ENCODE measurements around a stretch of chr9.

- PRO-cap, 6 experiments, result no peak in any of the 6 experiments
- RAMPAGE, long total RNA, 2 experiments, result no peak in any of the 2 experiments
- RRBS, result no CpG with 5 or more reads among the region's 4 CpGs
Observed at GRCh38 chr9:137673829-137674125, 55.0 kb downstream of the EHMT1 start.

GRCh38 chr9:137715263-137715869 is 96.6 kb downstream of the EHMT1 start:
- PRO-cap, 6 experiments, result no peak in any of the 6 experiments
- RAMPAGE, long total RNA, 2 experiments, result no peak in any of the 2 experiments
- RRBS, result no CpG with 5 or more reads among the region's 13 CpGs

DNA sequence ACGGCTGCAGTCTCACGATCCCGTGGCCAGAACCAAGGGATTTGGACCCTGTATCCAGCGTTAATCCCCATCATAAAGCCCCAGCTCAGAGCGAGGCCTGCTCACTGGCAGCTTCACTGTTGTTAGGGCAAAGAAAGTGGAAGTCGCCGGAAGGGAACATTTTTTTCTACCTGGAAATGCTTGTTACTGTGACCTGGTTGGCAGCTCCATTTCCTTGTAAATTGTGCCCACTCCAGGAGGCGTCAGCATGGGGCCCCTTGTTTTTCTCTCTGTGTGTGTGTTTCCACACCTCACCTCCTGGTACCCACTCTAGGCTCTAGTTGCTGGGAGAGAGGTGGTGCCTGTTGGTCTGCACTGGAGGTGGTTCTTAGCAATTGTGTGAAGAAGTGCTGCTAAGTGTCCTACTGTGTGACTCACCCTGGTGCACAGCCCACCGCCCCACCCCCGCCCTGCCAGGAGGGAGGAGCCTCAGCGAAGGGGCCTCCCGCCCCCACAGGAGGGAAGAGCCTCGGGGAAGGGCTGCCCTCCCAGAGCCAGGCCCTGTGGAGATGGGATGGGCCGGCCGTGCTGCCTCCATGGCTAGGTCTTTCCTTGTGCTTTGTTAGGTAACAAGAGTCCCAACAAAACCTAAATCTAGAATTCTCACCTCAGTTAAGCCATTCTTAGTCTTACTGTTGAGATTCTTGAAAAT is 105.2 kb downstream of the EHMT1 start:
- PRO-cap, 6 experiments, result no peak in any of the 6 experiments
- RAMPAGE, long total RNA, 2 experiments, result no peak in any of the 2 experiments
- RRBS, result no CpG with 5 or more reads among the region's 15 CpGs